ENCODE results near the genes SHOX and ASMT.

- PRO-cap: no peak
These were observed 261.2 kb upstream of the PLCXD1 start for GRCh38 chrX:19933-20519.

GRCh38 chrX:261216-261904 lies 19.8 kb upstream of the PLCXD1 start:
- PRO-cap: no peak

- PRO-cap: no peak
These were observed 5.8 kb downstream of the GTPBP6 start for GRCh38 chrX:312727-313303.

DNA sequence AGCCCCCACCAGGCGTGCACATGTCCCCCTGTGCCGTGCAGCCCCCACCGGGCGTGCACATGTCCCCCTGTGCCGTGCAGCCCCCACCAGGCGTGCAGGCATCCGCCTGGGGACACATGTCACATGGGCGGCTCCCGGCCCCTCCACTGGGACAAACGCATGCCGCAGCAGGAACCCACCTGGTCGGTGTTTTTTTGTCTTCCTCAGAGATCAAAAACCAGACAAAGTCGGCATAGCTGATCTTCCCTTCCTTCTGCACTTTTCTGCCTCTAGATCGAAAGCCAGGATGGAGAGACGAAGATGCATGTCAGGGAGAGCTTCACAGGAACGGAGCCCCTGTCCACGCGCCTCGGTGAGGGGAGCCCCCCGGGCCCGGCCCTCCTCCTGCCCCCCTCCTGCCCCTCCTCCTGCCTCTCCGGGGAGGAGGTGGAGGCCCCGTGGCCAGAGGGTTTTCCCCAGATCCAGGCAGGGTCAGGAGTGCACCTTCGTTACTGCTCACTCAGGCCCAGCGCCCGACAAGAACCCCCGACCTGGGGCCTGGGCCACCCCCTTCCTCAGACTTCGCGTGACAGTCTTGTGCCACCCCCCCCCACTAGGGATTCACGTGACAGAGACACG lies 22.6 kb upstream of the GTPBP6 start:
- PRO-cap: no peak

GRCh38 chrX:371243-371787 lies 15.4 kb downstream of the PPP2R3B start:
- PRO-cap: no peak

DNA sequence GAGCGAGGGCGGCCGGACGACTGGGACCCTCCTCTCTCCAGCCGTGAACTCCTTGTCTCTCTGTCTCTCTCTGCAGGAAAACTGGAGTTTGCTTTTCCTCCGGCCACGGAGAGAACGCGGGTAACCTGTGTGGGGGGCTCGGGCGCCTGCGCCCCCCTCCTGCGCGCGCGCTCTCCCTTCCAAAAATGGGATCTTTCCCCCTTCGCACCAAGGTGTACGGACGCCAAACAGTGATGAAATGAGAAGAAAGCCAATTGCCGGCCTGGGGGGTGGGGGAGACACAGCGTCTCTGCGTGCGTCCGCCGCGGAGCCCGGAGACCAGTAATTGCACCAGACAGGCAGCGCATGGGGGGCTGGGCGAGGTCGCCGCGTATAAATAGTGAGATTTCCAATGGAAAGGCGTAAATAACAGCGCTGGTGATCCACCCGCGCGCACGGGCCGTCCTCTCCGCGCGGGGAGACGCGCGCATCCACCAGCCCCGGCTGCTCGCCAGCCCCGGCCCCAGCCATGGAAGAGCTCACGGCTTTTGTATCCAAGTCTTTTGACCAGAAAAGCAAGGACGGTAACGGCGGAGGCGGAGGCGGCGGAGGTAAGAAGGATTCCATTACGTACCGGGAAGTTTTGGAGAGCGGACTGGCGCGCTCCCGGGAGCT lies at the start of gene SHOX:
Gene SHOX (plus strand): TSS at position 402 of the 654 bp plus-strand sequence.
- PRO-cap: no peak

DNA sequence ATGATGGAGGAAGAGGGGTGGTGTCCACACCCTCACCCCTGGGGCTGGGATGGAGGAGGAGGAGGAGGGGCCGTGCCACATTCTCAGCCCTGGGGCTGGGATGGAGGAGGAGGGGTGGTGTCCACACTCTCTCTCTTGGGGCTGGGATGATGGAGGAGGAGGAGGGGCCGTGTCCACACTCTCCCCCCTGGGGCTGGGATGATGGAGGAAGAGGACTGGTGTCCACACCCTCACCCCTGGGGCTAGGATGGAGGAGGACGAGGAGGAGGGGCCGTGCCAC lies 231.7 kb downstream of the CRLF2 start:
- PRO-cap: no peak

- PRO-cap: no peak
These were observed 19.4 kb downstream of the IL3RA start for GRCh38 chrX:1355871-1356465.

DNA sequence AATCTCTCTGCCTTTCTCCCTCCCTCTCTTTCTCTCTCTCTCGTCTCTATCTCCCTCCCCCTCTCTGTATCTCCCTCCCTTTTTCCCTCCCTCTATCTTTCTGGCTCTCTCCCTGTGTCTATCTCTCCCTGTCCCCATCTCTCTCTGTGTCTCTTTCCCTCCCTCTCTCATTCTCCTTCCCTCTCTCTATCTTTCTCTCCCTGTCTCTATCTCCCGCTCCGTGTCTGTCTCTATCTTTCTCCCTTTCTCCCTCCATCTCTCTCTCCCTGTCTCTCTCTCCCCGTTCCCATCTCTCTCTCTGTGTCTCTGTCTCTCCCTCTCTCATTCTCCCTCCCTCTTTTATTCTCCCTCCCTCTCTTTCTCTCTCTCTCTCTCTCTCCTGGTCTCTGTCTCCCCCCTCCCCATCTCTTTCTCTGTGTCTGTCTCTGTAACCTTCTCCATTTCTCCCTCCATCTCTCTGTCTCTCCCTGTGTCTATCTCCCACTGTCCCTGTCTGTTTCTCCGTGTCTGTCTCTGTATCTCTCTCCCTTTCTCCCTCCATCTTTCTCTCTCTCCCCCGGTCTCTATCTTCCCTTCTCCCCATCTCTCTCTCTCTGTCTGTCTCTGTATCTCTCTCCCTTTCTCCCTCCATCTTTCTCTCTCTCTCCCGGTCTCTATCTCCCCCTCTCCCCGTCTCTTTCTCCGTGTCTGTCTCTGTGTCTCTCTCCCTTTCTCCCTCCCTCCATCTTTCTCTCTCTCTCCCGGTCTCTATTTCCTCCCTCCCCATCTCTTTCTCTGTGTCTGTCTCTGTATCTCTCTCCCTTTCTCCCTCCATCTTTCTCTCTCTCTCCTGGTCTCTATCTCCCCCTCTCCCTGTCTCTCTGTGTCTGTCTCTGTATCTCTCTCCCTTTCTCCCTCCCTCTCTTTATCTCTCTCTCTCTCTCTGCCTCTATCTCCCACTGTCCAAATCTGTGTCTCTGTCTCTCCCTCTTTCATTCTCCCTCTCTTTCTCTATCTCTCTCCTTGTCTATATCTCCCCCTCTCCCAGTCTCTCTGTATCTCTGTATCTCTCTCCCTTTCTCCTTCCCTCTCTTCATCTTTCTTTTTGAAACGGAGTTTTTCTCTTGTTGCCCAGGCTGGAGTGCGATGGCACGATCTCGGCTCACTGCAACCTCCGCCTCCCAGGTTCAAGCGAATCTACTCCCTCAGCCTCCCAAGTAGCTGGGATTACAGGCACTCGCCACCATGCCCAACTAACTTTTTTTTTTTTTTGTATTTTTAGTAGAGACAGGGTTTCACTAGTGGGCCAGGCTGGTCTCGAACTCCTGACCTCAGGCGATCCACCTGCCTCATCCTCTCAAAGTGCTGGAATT lies 23.3 kb downstream of the IL3RA start:
- PRO-cap: no peak

GRCh38 chrX:1462355-1463646 lies 10.1 kb upstream of the ASMTL start:
- PRO-cap: no peak

DNA sequence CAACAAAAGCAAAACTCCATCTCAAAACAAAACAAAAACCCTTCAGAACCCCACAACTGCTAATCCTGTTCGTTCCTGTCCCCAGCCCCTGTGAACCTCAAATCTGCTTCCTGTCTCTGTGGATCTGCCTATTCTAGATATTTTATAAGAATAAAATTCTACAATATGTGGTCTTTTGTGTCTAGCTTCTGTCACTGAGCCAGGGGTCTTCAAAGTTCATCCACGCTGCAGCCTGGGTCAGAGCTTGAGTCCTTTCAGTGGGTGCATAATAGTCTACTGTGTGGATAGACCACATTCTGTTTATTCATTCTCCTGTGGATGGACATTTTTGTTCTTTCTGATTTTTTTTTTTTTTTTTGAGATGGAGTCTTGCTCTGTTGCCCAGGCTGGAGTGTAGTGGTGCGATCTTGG lies 17.8 kb upstream of the ASMTL start:
- PRO-cap: no peak

- PRO-cap: no peak
These were observed 31.4 kb upstream of the ASMTL start for GRCh38 chrX:1483992-1484604.

GRCh38 chrX:1530828-1532057 lies 5.7 kb downstream of the P2RY8 start:
- PRO-cap: no peak

- PRO-cap: no peak
These were observed at the start of gene ASMT for GRCh38 chrX:1614817-1615265. TSS of gene ASMT (plus strand) at chrX:1615059.

DNA sequence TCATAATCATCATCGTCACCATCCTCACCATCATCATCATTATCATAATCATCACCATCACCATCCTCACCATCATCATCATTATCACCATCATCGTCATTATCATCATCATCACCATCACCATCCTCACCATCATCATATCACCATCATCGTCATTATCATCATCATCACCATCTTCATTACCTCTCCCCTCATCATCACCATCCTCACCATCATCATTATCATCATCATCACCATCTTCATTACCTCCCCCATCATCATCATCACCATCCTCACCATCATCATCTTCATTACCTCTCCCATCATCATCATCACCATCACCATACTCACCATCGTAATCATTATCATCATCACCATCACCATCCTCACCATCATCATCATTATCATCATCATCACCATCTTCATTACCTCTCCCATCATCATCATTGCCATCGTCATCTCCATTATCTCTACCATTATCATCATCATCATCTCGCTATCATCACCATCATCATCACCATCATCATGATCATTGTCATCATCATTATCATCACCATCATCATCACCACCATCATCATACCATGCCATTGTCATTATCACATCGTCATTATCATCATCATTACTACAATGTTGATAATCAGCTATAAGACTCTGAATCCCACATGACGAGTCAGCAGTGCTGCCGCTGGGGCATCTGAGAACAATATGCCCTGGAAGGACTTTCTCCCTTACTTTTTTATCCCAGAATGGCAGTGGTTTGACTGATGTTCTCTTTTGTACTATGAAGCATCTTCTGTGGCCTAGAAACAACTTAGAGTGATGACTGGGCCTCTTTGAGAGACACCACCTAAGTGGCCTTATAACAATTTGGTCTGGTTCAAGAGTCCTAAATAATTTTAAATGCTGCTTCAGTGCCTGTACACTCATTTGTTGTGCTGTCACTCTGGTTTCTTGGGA lies 362.8 kb downstream of the DHRSX start:
- PRO-cap: no peak

DNA sequence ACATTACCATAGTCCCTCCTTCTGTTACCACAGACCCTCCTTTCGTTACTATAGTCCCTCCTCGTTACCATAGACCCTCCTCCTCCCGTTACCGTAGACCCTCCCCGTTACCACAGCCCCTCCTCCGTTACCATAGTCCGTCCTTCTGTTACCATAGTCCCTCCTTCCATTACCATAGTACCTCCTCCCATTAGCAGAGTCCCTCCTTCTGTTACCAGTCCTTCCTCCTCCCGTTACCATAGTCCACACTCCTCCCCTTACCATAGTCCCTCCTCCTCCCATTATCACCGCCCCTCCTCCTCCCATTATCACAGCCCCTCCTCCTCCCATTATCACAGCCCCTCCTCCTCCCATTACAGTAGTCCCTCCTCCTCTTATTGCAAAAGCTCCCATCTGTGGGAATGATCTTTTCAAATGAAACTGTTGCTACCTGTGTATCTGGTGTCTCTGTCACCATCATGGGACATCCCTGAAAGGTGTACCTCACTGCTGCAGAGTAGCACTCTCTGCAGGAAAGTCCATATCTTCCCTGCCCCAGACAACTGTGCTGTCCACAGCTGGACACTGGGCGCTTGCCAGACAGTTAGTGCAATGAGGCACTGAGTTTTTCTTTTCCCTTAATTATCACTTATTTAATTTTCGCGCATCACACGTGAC lies 129.2 kb downstream of the DHRSX start:
- PRO-cap: no peak

GRCh38 chrX:2426150-2426970 lies 74.4 kb downstream of the DHRSX start:
- PRO-cap: no peak

- PRO-cap: no peak
These were observed 38.0 kb downstream of the DHRSX start for GRCh38 chrX:2462689-2463200.

GRCh38 chrX:2502502-2503157 lies 1.9 kb upstream of the DHRSX start:
- PRO-cap: no peak

DNA sequence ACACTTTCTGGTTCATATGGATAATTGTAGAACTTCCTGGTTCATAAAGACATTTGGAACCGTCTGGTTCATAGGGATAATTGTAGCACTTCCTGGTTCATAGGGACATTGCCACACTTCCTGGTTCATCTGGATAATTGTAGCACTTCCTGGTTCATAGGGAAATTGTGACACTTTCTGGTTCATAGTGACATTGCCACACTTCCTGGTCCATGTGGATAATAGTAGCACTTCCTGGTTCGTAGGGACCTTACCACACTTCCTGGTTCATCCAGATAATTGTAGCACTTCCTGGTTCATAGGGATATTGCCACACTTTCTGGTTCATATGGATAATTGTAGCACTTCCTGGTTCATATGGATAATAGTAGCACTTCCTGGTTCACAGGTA lies 61.2 kb upstream of the CD99 start:
- PRO-cap: no peak